Cardiac septum (tissue), 1 donor: ENCODE measurements around a stretch of chr10.

DNA sequence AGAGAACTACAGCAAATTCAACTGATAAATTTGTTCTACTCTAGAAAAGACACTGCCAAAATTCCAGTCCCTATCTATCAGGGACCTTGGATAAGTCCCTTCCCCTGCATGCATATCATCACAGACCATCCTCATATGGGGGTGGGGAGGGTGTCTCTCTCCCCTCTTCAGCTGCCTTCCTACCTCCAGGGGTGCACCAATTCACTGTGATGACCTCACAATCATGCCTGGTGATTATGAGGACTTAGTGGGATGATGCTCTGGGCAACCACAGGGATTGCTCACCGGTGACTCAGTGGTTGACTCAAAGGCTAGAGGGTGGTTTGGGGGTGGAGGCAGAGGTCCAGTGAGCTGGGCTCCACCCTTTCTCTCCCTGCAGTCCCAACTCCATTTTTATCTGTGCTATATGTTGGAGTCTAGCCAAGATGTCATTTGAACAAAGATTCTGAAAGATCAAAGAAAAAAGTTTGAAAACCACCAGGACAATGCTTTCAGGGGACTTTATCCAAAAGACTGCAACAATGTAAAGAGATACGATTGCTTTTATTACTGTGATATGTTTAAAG lies 286.9 kb downstream of the KCNMA1 start:
- PRO-cap, result no peak

DNA sequence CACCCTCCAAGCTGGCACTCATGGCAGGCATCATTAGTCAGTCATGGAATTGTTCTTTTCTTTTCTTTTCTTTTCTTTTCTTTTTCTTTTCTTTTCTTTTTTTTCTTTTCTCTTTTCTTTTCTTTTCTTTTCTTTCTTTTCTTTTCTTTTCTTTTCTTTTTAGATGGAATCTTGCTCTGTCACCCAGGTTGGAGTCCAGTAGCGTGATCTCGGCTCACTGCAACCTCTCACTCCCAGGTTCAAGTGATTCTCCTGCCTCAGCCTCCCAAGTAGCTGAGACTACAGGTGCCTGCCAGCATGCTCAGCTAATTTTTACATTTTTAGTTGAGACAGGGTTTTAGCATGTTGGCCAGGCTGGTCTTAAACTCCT lies 250.1 kb downstream of the KCNMA1 start:
- PRO-cap, result no peak

- PRO-cap, result no peak
Measured at GRCh38 chr10:77469841-77470463, 167.7 kb downstream of the KCNMA1 start.

DNA sequence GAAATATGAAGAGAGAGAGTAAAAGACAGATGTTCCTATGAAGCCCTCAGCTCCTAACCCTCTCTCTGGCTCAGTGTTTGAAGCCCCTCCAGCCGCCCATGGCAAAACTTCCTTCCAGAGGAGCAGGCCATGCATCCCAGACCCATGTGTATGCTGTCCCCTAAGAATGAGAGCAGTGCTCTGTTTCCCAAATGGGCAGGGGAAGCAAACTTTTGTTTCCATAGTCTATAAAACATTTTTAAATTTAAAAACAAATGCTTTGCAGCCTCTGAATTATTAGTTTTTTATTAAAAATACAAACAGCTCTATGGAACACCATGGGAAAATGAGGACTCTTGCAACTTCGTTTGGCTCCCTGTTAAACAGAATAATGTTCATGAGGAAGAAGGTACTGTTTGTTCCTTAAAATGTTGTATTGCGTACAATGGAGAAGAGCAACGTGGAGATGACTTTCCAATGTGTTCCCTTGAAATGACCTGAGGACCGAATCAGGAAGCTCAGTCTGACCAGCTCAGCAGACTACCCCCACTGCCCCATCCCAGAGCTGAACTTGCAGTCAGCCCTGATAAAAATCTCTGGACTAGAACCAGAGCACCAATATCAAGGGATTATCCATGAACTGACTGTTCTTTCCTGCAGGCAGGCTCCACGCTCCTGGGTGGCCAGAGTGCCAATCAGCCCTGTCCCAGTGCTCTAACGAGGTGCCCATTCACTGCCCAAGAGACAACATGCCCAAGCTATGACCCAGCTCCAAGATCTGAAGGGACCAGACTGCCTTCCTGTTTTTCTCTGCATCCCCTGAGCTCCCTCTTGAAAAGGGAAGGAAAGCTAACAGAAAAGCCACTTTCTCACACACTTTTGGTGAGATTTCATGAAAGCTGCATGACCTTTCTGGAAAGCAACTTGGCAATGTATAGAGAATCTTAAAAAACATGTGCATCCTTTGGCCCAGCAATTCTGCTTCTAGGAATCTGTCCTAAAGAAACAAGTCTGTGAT lies 130.4 kb downstream of the KCNMA1 start:
- PRO-cap, result no peak

- PRO-cap, result no peak
Measured at GRCh38 chr10:77515603-77516217, 121.9 kb downstream of the KCNMA1 start.

DNA sequence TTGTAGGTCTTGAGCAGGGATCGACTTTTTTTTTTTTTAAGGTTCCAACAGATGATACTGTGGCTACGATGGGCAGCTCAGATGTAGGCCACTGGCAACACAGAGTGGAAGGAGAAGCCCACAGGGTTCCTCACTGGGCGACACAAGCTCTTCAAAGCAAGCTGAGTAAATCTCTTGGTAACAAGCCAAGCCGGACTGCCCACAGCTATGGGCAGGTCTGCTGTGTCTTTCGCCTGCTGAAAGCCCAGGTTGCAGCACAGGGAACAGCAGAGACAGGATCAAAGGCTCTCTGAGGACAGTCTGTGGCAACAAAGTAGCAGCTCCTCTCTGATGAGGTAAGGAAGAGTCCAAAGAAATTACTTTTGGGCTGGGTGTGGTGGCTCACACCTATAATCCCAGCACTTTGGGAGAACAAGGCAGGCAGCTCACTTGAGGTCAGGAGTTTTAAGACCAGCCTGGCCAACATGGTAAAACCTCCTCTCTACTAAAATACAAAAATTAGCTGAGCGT lies 83.6 kb downstream of the KCNMA1 start:
- PRO-cap, result no peak

DNA sequence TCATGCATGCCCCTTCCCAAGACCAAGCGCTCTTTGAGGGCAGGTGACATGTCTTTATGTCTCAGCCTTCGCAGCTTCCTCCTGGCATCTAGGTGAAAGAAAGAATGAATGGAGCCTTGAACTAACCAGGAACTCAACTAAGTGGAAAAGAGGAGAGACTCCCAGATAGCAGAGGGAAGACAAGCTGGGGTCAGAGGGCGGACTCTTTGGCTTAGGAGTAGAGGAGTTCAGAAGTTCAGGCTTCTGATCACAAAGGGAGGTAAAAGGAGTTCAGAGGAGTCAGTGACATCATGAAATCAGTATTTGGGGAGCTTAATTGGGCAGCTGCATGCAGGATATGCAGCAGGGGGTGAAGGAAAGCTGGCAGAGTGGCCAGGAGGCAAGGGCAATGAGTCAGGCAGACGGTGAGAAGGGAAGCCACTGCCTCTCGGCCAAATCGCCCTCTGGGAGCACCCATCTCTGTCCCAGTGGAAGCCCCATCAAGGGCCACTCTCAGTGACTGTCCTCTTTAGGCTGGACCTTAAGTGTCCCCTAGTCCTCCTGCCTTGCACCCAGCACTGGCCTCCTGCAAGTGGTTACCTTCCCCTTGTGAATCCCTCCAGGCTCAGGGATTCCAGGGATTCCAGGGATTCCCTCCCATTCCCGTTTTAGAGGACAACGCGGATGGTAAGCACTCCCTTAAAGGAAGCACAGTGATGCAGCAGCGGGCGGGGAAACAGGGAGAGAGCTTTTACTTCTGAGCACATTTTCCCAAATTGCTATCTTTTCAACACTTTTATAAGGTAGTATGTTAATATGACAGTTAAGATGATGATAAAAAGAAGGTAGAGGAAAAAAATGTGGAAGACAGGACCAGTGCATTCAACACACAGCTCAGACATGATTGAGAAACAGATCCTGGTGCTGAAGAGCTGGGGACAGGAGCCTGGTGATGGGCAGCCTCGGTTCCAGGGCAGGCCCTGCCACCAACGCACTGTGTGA lies 72.7 kb downstream of the KCNMA1 start:
- PRO-cap, result no peak

DNA sequence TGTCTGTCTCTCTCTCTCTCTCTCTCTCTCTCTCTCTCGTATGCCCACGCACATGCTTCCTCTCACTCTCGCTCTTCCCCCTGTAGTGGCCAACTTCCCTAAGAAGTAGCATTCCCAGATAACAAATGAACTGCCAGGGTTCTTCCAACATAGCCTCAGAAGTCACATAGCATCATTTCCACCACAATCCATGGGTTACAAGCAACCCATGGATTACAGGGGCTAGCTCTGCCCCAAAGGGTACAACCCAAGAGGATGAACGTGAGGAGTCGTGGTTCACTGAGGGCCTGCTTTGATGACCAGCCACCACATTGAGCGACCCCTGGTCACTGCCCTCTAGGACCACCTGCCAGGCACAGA lies 18.3 kb downstream of the KCNMA1 start:
- PRO-cap, result no peak

- PRO-cap, result no peak
Measured at GRCh38 chr10:77709935-77710678, 72.5 kb upstream of the KCNMA1 start.

DNA sequence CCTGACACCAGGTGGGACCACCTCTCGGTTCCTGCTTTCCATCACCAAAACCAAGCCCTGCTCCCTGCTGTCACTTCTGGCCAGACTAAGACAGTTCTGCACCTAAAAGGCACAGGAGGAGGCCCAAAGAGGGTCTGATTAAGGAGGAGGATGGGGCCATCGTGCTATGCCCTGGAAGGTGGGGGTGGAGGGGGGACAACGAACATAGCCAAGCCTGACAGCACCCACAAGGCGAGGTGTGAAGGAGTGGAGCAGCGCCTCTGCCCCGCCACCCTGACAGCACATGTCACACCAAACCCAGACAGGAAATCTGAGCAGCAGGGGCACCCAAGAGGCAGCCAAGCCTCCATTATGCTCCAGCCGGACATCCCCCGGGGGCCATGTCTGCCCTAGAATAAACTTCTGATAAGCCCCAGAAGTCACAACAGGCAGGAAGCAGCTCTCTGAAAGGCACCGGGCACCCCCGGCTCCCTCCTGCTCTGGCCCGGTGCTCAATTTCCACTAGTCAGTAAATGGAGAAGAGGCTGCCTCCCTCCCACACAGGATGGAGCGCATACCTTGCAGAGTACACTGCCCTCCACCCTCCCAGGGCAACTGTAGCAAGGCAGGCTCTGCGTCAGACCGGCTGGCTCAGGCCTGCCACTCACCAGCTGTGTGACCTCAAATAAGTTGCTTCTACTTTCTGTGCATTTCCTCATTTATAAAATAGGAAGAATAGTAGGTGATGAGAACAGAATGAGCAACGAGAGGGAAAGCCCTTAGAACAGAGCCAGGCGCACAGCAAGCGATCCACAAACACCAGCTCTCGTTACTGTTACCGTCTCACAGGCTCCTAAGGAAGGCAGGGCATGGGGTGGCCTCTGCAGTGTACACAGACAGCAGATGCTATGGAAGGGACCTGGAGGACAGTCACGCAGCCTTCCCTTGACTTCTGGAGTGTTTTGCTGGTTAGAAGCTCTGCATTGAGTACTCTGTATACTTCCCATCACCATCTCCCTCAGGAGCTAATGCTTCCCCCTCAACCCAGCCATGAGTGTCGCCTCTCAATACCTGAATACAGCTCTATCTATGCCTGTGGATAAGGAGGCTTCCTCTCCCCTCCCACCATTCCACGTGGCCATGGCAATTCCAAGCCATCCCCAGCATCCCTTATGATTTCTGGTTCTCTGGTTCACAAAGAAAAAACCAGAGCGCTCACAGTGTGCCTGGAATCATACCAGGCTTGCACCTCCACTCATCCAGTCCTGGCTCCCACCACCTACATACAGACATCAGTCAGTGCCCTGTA lies 48.5 kb downstream of the DLG5 start:
- PRO-cap, result bidirectional peak, plus-strand start at position 508 of the sequence, minus-strand start at position 486 of the sequence

- PRO-cap, result no peak
Measured at GRCh38 chr10:77899091-77899571, 27.4 kb downstream of the DLG5 start.

- PRO-cap, result bidirectional peak, plus-strand start at chr10:78312608, minus-strand start at chr10:78312439
Measured at GRCh38 chr10:78312209-78312837, 278.7 kb downstream of the RPS24 start.

- PRO-cap, result no peak
Measured at GRCh38 chr10:78401943-78402413, 368.3 kb downstream of the RPS24 start.

DNA sequence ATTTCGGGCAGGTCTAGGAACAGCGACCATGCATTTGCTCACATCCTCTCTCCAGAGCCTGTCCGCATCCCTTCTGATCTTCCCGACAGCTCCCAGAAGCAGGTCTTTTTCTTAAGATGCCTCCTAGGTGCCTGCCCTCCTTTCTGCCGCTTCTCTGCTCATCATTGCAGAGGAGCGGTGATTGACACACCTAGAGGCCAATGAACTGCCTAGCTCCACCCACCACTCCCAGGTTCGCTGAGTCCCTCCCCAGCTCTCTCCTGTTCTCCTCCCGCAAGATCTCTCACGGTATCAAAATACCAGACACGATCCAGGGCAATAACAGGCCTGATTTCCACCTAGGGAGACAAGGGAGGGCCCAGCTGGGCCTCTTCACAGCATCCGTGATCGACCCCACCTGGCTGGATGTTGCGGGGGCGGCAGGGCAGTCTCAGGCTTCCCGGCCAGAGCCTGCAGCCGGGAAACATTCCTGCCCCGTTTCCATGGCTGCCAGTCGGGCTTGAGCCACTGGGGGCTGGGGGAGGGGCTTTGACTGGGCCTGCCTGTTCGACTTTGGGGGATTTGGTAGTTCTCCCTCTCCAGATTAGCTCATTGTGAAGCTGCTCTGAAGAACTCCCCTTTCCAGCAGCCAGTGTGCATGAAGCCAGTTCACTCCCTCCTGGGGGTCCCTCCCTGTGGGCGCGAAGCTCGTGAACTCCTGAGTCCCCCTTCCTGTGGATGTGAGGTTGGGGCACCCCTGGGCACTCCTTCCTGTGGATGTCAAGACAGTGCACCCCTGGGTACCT lies 373.5 kb downstream of the RPS24 start:
- PRO-cap, result bidirectional peak, plus-strand start at position 263 of the sequence, minus-strand start at position 156 of the sequence

- PRO-cap, result no peak
Measured at GRCh38 chr10:78556813-78557071, 512.0 kb upstream of the ZMIZ1 start.

GRCh38 chr10:78777160-78778357 lies 291.2 kb upstream of the ZMIZ1 start:
- PRO-cap, result no peak

DNA sequence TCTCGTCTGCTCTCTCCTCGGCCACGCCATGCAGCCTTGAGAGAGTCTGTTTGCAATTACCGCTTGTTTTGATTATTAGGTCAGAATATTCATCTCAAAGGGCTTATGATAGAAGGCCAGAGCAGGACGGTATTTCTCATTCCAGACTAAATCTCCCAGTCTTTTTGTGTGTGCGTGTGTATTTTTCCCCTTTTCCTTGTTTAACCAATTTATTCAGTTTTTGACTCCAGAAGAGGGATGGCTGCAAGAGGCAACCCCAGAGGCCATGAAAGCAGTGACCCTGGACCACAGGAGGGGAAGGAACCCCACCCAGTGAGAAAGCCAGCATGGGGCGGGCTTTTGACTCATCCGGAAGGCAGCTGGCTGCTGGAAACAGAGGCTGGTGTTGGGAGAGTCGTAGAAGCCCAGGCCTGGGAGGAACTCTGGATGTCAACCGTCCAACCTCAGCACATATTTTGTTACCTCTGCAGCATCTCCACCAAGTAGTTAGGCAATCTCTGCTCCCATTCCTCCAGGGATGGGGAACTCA lies 137.0 kb upstream of the ZMIZ1 start:
- PRO-cap, result bidirectional peak, plus-strand start at position 375 of the sequence, minus-strand start at position 276 of the sequence

DNA sequence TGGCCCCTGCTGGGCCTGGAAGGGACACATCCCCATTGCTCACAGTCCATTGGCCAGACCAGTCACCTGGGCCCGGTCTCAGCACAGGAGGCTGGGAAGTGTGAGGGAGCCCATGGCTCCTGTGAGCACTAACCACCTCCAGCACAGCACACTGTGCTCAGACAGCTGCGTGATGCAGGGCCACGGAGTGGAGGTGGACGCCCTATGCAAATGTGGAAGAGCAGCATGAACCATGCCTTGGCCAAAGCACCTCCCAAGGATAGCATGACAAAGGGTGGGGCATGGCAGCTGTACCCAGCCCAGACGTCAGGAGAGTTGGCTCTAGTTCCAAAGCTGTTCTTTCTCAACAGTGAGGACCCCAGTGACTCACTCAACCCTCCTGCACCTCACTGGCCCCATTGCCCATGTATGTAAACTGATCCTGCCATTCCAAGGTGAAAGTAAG lies 120.1 kb upstream of the ZMIZ1 start:
- PRO-cap, result no peak

DNA sequence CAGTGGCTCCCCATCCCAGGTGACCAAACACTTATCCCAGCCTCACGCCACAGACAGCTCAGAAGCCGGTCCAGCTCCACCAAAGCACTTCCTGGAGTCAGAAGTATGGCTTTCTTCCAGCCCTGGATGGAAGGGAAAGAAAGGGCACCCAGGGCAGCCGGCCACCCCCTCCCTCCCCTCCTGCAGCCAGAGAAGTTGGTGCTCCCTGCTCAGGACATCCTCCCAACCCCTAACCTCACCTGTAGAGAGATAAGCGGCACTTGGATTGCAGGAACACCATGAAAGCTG lies 106.2 kb upstream of the ZMIZ1 start:
- PRO-cap, result no peak

DNA sequence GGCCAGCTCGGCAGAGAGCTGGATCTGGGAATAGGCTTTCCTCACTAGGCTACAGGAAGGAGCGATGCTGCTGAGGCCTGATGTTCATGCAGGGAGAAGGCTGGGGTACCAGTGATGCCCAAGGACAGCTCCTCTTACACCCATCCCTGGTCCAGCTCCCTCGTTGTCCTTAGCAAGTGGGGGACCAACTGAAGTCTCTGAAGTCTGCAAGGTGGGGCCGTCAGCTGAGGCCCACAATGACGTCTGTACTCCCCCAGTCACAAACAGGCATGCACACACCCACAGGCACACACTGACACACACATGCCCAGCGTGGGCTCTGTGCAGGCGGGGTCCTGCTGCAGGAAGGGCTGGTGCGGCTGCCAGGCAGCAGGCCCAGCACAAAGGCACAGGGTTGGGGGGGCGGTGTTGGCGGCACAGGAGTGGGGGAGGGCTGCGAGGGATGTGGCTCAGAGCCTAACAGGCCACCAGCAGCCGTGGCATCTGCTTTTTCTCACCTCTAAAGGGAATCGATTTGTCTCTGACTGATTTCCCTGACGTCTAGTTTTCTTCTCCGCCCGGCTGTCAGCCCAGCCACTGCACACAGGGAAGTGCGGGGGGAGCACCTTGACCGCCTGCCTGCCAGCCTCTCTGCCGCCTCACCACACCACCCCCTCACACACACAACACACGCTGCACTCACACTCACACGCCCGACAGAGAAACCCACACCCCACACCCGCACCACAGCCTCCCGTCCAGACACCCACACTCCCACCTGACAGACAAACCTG lies 43.6 kb upstream of the ZMIZ1 start:
- PRO-cap, result no peak